Anterior vena cava (tissue), 1 donor: ENCODE results near the gene ZNF423.

DNA sequence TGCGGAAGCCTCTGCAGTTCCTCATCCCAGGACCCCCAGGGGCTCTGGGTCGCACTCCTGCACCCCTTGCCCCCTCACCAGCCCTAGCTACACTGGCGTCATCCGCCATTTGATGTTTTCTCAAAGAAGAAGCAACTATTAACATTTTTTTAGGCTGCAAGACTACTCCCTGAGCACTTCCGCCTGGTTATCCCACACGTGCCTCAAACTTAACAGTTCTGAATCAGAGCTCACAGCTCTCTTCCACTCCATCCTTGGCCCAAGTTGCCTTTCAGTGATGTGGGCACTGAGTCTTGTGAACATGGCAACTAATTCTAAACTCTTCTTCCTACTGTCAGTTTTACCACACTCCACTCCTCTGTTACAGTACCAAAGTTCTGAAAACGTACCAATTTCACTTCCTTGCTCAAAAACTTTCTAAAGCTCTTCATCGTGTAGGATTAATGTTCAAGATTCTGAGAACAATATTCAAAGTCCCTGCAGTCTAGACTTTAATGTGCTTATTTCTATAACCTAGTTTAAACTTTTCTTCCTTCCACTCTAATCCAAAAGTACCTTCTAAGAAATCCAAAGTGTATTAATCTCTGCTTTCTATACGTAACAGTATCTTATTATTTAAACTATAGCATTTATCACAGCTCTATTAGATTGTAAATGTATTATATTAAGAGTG is 31.6 kb downstream of the N4BP1 start:
- PRO-cap = no peak

GRCh38 chr16:49132701-49133032 is 149.0 kb downstream of the CBLN1 start:
- PRO-cap = no peak

DNA sequence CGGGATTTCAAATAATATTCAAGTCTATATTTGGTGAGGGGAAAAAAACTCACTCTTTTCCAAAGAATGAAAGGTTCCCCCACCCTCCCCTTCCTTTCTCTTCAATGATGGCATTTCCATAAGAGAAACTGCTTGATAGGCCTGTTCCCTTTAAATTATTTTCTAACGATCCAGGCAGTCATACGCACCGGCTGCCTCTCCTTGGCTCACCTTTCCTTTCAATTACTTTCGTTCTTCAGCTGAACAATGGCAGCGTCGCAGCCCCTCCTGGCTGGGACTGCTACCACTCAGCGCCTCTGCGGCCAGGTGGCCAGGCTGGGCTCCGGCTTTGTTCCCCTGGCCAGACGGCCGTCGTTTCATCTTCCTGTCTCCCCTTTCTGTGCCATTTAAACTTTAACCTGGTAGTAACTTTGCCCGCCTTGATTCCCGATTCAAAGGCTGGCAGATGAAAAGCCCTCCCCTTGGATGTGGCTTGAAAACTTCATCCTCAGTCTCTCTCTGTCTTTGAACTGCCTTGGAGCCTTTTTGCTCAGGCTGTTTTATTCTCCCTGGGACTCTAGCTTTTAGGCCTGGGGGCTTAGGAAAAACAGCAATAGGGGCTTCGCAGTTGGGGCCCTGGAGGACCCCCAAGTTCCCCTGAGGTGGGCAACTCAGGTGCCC is 79.0 kb downstream of the C16orf78 start:
- PRO-cap = no peak

- PRO-cap = no peak
Observed at GRCh38 chr16:49629459-49629757, 226.5 kb downstream of the ZNF423 start.

GRCh38 chr16:49696344-49696837 is 159.5 kb downstream of the ZNF423 start:
- PRO-cap = no peak

DNA sequence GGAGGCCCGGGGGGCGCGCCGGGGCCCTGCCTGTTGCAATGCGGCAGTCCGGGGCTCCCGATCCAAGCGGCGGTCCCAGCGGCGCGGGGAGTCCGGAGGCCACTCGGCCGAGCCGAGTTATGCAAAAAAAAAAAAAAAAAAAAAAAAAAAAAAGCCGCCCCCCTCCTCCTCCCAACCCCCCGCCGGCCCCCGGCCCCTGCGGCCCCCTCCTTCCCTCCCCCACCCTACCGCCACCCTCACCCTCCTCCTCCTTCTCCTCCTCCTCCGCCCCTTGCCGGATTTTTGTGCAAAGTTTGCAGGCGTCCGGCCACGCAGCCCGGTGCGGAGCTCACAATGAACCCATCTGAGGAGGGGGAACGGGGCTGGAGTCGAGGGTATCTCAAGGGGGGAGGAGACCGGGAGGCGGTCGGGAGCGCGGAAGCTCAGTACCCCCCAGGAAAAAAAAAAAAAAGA is at the start of gene ZNF423:
TSS of gene ZNF423 (minus strand) at position 122 of the 453 bp plus-strand sequence.
- PRO-cap = no peak

- PRO-cap = bidirectional peak, plus-strand start at chr16:49858070, minus-strand start at chr16:49857779
Observed at GRCh38 chr16:49857588-49858188, 1.8 kb upstream of the ZNF423 start.

- PRO-cap = no peak
Observed at GRCh38 chr16:49875741-49877027, 20.3 kb upstream of the ZNF423 start.

DNA sequence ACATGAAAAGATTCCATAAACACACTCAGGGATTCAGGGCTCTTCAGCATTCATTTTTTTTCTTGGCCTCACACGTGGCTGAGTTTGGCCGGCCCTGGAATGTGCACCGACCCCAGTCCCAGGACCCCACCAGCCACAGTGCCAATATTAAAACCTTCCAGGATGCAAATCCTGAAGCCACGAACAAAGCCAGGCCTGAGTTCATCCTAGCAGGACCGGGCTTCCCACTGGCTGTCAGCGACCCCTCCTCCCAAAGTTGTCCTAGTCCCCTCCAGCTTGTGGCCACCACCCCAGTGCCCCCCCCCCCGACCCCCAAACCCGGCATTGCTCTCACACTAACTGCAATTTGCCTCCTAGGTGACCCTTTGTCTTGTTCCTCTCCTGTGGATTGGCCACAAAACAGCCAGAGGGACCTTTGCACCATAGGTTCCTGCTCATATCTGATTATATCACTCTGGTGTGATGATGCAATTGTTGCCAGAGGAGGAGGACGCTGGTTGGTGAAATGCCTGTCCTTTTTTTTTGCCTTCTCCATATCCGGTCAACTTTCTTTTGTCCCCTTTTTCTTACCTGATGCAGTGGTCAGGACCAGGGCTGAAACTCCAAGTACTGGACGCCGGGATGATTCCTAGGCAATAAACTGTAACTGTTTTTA is 27.9 kb upstream of the ZNF423 start:
- PRO-cap = no peak

- PRO-cap = no peak
Observed at GRCh38 chr16:49923949-49924531, 68.1 kb upstream of the ZNF423 start.

DNA sequence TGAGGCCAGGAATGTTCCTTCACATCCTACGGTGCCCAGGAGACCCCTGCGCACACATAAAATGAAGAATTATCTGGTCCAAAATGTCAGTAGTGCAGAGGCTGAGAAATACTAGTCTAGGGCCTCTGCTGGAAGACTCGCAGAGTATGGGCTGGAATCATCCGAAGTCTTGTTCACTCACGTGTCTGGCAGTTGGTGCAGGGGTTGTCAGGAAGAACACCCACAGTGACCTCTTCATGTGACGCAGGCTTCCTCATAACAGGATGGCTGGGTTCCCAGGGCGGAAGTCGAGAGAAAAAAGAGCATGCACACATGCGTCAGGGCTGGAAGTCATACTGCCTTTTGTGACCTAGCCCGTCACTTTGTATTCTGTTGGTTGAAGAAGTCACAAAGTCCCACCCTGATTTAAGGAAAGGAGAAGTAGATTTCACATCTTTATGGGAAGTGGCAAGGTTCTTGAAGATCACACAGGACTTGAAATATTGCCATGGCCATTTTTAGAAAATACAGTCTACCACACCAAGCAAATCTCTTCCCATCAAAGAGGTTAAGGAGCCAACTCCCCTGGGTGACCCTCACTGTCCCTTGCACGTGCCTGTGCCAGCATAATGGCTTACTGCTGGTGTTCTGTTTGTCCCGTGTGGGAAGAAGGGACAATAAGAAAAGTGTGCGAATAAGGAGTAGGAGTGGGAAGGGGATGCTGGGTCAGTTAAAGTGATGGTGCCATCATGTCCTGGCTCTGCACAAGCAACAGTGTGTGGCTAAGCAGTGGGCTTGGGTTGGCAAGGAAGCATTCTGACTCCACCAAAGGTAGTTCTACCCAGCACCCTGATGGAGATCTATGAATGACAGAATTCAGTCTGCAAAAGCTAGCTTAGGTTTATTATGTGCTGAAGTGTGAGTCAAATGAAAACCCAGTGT is 28.0 kb downstream of the HEATR3 start:
- PRO-cap = no peak

DNA sequence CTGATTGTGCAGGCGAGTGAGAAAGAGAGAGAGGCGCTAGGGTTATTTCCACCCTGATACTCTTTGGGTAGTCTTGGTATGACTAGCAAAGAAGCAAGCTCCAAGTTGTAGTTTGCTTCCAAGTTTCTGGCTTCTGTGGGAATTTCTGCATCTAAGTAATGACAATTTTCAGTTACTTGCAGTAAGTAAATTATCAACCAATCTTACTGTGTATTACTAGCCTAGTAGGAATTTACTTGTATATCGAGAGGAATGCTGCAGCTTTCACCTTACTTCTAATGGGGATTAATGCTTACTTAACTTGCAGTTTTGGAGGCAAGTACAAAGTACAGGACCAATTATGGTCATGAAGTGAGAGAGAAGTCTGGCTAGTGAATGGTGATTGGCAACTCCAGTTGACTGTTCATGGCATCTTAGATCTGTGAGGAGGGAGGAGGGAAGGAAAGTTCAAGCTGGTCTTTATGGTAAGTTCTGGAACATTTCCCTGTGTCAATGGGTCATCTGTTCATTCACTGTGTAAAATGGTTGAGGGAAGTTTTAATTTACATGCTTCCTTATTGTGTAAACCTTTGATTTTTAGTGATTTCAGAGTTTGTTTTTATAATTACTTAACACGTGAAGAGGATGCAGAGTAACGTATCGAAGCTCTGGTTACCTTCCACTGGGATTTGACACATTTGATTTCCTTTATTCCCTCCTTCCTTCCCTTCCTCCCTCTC is 32.1 kb downstream of the TENT4B start:
- PRO-cap = no peak

DNA sequence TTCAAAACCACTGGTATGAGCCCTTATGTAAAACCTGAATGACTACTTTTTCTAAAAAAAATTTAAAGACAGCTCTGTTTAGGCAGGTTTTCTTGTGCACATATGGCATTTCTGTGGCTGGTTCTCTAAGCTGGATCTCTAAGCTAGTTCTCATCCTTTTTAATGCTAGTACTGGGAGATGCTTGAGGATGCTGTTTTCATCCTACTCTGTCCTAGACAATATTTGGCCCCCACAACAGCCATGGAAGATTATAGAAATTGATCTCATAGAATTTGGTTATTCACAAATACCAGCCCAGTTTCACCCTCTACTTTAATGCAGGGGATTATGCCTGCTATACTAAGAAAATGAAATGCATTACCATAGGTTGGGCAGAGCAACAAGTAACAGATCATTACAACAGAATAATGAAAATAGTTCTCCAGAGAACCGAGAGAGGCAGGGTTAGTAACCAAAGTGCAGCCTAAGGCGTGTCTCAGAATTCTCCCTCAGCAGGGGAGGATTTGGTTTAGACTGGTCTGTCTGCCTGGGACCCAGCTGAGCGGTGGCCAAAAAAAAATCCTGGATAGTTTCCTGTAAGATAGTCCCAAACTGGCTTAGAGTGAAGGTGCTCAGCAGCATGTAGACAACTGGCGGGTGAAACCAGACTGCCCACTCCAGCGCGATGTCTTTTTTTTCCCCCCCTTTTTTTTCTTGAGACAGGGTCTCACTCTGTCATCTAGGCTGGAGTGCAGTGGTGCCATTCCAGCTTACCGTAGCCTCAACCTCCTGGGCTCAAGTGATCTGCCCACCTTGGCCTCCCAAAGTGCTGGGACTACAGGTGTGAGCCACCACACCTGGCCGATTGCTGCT is 30.8 kb upstream of the ADCY7 start:
- PRO-cap = no peak

DNA sequence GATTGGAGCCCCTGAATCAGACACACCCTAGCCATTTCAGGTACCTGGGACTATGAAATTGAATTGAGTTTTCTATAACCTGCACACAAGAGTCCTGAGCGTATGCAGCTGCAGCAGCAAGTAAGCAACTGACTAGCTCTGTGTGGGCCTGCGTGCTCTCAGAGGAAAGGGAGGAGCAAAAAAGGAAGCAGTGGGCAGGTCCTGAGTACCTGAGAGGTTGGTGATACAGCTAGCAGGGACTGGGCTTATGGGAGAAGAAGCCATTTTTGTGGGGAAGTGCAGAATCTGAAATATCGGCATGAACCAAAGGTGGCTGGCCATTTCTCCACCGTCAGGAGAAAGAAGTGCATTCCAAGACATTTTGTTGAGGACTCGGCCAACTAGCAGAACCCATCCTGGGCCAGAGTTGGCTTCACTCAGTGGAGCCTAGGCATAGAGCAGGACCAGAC is 27.3 kb upstream of the BRD7 start:
- PRO-cap = no peak

DNA sequence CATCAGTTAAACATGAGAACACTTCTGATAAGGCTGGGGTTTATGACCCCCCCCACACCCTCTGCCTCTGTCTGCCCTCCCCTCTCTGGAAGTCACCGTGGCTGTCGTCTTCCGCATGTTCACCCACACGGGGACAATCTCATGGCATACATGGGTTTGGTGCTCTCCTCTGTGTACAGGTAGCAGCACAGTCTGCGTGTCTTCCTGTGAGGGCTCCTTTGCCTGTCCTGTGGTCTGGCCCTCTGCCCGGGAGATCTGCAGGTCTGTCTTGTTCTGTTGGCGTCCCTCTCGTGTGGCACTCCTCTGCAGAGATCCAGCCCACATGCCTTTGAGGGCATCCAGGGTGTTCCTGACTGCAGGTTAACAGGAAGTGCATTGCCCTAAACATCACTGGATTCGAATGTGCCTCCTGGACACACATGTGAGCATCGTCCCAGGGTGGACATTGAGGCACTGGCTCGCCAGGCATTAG is 54.4 kb downstream of the NKD1 start:
- PRO-cap = no peak

GRCh38 chr16:50742267-50743247 is 671 bp downstream of the CYLD start:
- PRO-cap = bidirectional peak, plus-strand start at chr16:50742446, minus-strand start at chr16:50742337

- PRO-cap = no peak
Observed at GRCh38 chr16:51138739-51139248, 12.3 kb downstream of the SALL1 start.

DNA sequence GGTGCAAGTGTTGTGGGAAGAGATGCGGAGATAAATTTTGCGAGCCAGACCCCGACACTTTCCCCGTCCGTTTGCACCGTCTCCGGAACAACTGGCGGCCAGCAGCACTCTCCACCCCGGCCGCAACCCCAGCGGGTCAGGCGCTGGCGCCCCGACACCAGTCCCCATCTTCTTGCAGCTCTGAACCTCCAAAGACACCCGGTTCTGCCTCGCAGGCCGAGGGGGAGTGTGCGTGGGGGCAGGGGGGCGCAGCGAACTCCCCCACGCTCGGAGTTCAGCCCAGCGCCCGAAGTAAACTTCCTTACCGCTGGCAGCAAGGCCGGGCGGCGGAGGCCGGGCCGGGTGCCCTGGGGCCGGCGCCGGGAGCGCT is 681 bp downstream of the SALL1 start:
- PRO-cap = no peak

DNA sequence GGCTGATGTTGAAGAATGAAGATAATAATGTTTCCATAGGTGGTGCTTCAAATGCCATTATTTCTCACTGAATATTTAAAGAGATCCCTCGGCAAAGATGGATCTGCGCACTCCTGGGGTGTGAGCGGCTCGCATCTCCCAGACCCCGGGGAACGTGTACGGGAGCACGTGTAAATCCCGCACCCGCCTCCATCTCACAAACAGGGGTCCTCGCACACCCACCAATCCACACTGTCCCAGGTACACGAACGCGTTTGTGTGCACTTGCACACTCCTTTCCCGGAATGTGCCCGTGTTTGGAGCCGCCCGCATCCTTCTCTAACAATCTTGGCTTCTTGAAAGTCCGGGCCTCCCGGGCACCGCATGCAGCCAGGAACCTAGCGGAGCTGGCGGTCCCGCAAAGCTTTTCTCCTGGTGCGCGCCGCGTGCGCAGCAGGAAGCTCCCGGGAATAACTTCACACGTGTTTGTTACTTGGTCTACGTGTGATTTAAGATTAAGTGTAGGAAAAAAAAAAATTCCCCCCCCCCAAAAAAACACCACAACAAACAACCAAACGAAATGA is 2.5 kb upstream of the SALL1 start:
- PRO-cap = no peak

DNA sequence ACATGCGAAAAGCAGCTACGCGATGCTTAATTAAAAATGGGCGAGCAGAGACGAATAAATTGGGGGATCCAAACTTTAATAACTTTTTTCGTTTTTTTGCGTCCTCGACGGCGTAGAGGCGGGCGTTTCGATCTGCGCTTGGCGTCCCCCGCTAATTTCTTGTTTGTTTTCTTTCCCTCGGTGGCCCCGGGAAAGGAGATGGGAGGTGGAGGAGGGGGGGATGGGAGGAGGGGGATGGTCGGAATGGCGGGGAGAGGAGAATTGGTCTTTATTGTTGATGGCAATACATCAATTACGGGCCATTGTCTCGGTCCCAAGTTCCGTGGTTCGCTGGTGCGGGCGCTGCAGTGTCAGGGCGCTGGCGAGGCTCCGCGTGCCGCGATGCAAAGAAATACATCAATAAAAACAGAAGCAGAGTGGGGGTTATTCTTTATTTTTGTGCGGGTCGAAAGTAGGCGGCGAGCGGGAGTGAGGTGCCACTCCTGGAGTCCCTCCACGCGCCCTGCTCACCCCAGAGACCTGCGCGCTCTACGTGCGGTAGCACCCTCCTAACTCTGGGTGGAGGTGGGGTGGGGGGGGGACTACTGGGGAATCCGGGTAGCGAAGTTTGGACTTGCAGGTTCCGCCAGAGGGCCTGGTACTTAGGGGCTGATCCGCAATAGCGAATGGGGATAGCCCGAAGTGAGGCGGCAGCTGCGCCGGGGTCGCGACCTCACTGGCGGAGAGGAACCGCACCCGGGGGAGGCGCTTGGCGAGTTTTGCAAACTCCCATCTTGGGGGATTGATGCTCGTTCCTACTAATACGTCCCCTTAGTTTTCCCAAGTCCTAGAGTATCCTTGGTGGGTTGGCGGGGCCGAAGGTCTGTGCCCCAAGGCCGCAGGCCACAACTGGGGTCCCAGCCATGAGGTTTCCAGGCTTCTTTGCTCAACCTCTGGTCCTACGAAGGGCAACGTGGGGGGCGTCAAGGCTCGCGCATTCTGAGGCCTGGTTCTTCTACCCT is 3.3 kb upstream of the SALL1 start:
- PRO-cap = no peak